Hematopoietic multipotent progenitor cell (in vitro differentiated cells): Measurements from ENCODE around the genes ASCL3, DENND5A and SWAP70.

GRCh38 chr11:8651906-8652675, 30.4 kb downstream of the TRIM66 start:
- CAGE, long polyA plus RNA, result no peak

- CAGE, long polyA plus RNA, result no peak
These were observed 16.3 kb downstream of the RPL27A start for GRCh38 chr11:8698592-8699521.

- CAGE, long polyA plus RNA, result no peak
These were observed 25.1 kb downstream of the RPL27A start for GRCh38 chr11:8707351-8708357.

GRCh38 chr11:8737716-8738290, 55.2 kb downstream of the RPL27A start:
- CAGE, long polyA plus RNA, result no peak

GRCh38 chr11:8863326-8863588, 47.7 kb upstream of the AKIP1 start:
- CAGE, long polyA plus RNA, result no peak

GRCh38 chr11:8942956-8943275, at the start of gene ASCL3:
Gene ASCL3, minus strand, starts transcription at chr11:8943016.
- CAGE, long polyA plus RNA, result no peak

- CAGE, long polyA plus RNA, result no peak
These were observed 78.4 kb upstream of the SCUBE2 start for GRCh38 chr11:9169691-9170391.

DNA sequence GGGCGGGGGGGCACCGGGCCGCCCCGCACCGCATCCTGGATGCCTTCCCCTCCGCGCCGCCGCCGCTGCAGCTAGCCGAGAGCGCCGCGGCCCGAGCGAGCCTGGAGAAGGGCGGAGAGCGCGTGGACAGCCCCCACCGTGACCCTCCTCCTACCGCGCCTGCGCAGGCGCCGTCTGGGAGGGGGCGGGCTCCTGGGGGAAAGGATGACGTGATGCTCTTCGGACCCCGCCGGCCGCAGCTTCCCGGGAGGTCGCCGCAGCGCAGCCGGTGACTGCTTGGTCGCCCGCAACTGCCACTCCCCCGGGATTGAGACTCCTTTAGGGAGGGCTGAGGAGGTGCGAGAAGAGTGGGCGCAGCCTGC, at the start of gene DENND5A:
Gene DENND5A (minus strand): TSS at position 110 of the 362 bp plus-strand sequence.
- CAGE, long polyA plus RNA, result no peak

DNA sequence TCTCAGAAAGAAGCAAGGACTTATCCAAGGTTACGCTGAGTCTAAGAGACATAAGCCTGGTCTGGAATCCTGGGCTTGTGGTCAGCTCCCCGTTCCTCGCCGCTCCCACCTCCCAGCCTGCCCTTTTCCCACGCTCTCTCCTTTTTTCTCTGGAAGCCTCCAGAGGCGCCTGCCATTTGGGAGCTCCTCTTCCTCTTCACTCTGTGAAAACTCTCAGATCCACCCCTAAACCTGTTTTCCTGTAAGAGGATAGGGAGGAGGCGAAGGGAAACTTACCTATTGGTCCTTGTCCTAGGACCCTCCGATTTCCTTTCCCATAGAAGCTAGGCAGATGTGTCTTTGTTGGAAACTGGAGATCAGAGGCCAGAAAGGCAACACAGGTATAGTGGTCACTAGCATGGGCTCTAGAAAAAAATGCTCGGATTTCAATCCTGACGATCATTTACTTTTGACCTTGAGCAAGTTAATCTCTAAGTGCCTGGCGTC, 739 bp upstream of the DENND5A start:
- CAGE, long polyA plus RNA, result no peak

DNA sequence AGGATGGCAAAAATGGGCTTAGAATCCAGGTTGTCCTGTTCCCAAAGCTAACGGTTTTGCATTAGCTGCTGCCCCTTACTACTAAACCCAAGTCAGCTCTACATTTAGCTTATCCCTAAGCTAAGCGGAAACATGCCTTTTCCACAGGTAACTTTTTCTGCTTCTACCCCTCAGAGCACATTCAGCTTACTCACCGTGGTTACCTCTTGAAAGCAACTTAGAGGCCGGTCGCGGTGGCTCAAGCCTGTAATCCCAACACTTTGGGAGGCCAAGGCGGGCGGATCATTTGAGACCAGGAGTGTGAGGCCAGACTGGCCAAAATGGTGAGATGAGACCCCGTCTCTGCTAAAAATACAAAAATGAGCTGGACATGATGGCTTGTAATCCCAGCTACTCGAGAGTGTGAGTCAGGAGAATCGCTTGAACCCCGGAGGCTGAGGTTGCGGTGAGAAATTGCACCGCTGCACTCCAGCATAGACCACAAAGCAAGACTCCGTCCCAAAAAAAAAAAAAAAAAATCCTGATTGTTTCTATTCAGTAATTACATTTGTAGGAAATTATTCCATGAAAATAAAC, 799 bp upstream of the TMEM41B start:
- CAGE, long polyA plus RNA, result no peak

GRCh38 chr11:9362312-9362650, 22.2 kb upstream of the IPO7 start:
- CAGE, long polyA plus RNA, result no peak

DNA sequence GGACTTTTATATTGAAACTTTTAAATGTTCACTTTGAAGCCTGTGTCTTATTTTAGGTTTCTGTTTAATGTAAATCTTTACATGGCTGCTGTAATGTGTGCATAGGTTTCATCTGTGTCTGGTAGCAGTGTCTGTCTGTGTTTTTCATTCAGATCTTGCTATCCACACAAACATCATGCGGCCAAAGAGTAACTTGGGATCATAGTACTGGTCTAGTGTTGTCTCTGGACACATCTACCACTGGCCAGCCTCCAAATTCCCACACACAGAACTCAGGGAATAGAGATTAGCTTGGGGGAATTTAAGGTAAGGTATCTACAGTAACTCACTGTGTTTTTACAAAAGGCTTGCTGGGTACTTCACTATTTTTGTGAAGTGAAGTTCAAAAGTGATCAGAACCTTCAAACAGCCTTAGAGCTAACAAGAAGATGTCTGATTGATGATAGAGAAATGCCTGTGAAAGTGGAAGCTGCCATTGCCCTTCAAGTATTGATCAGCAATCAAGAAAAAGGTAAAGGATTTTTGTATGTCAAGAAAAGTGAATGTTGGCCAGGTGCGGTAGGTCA, 32.0 kb upstream of the ZNF143 start:
- CAGE, long polyA plus RNA, result no peak

DNA sequence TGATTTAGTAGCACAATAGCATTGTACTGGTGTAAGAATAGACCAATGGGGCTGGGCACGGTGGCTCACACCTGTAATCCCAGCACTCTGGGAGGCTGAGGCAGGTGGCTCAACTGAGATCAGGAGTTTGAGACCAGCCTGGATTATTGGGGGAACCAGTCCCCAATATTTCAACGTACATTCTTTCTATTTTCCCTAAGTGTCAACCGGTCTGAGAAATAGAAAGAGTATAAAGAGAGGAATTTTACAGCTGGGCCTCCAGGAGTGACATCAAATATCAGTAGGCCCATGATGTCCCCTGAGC, 9.3 kb upstream of the ZNF143 start:
- CAGE, long polyA plus RNA, result no peak

GRCh38 chr11:9535288-9535448, 38.3 kb upstream of the WEE1 start:
- CAGE, long polyA plus RNA, result no peak

GRCh38 chr11:9663297-9663830, 513 bp upstream of the SWAP70 start:
- CAGE, long polyA plus RNA, result no peak

GRCh38 chr11:9663831-9664837, at the start of gene SWAP70:
Gene SWAP70, plus strand, starts transcription at chr11:9664077.
- CAGE, long polyA plus RNA, result start-site peak on the plus strand at chr11:9664069-9664148, 1,712 reads

GRCh38 chr11:9704559-9705172, 40.8 kb downstream of the SWAP70 start:
- CAGE, long polyA plus RNA, result no peak

DNA sequence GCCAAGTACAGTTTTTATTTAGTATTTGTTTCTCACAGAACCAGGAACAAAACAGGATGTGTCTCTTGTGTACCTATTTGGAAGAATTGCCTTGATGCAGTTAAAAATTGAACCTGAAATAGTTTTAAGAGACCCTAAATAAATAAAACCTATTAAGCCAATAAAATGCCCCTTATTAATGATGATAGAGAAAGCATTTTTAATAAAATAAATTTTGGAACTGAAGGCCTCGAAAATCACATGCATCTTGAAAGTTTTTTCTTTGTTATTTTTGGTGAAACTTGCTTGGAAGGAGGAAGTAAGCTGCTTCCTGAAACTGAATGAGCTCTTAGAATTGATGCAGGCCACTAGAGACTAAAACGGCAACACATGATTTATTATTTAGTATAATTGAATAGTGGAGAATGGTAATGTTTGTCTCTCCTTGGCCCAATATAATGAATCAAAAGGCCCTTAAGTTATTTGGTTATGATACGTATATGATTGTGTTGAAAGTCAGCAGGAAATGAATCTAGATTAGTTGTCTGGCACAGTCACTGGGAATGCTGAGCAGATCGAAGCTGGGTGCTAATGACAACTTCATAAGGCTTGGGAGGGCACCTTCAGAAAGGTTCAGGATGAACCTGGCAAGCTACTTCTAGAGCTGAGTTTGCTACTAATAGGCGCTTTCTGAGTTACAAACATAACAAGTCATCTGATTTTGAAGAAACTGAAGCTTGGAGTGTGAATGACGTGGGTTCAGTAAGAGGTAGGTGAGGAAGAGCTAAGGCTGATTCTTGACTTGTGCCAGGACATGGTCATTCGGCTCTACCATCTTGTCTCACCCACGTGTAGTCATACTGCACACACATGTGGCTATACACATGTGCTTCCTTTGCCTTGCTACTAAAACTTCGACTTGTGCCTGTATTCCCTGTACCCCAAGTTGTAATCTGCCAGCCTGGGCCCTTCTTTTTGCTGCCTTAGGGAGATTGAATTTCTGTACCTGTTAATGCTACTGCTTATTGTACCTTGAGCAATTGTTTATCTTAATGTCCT, 56.2 kb downstream of the SWAP70 start:
- CAGE, long polyA plus RNA, result no peak

- CAGE, long polyA plus RNA, result no peak
These were observed 75.2 kb downstream of the SWAP70 start for GRCh38 chr11:9738962-9739523.

GRCh38 chr11:9747661-9748163, 83.8 kb downstream of the SWAP70 start:
- CAGE, long polyA plus RNA, result no peak